GM12891 (cell line): Measurements from ENCODE around the gene SFN.

DNA sequence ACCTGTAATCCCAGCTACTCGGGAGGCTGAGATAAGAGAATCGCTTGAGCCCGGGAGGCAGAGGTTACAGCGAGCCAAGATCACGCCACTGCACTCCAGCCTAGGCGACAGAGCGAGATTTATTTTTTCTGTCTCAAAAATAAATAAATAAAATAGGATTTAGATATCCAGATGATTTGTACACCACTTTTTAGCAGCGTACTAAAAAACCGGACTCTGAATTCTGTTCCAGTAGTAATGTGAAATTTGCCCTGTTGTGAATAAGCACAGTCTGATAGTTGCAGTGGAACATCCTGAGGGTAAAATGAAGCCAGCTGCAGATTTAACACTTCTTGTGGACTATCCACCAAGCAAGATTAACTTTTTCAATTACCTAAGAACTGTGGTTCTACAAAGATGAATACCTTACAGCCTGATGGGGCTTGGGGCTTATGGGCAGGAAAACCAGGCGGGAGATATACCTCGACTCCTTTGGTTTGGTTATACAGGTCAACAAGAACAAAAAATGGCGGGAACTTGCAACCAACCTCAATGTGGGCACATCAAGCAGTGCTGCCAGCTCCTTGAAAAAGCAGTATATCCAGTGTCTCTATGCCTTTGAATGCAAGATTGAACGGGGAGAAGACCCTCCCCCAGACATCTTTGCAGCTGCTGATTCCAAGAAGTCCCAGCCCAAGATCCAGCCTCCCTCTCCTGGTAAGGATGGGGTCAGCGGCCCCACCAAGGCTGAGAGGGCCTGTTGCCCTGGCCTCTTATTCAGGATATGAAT is 16.9 kb upstream of the PIGV start:
- RRBS, result no CpG with 5 or more reads among the region's 14 CpGs

DNA sequence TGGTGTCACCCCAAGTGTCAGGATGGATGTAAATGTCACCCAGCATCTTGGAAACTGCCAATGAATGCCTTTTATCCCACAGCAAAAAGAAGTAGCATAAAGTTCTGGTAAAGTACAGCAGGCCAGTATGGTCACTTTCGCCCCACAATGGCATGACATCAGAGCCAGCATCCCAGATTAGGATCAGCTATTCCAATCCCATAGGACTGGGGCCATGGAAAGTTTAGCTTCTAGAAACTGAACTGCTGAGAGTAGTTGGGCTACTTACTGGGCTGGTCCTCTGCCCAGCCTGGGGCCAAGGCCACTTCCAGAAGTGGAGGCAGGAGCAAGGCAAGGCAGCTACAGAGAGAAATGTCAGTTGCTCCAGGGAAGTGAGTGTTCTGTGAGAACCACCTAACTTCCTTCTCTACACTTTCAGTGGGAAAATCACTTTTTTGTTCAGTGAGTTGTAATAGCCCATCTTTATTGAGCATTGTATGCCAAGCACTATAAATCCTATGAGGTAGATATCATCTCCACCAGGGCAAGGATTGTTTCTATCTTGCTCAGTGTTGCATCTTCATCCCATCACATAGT is 3.1 kb upstream of the PIGV start:
- RRBS, result no CpG with 5 or more reads among the region's 1 CpG

DNA sequence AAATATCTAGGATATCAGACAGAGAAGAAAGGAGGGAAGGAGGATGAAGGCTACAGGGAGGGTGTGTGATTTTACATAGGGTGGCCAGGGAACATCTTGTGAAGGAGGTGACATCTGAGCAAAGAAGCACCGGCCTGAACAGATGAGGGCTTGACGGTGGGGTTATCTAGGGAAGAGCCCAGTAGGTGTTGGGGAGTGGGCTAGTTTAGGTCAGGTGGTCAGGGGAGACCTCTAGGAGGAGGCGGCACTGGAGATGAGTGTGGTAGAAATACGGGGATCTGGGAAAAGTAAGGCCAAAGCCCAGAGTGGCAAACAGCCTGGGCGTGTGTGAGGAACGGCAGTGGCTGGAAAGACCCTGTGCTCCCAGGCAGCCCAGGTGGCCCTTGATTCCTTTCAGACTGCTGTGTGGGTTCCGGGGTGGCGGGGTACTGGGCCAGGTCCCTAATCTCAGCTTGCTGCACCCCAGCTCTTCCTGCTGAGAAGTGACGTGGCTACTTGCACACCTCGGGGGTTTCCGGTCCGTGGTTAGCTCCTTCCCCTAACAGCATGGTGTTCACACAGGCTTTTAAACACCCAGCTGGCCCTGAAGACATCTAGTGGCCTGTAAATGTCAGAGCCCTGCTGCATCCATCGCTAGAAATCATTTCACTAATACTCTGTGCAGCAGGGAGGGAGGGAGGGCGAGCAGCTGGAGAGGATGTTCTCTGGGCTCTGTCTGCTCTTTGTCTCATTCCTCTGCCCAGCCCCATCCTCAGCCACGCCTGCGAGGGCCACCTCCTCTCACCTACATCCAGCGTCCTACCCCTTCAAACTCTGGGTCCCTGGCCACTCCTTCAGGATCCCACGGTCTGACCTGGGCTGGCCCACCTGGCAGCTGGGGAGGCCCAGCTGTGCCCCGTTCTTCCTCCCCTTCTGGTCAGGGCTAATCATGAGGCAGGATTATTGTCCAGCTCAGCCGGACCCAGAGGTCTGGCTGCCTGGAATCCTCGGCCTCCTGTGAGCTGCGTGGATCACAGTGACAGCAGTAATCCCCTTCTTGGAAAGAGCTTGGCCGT is 7.1 kb downstream of the ZDHHC18 start:
- RRBS, result no CpG with 5 or more reads among the region's 23 CpGs

- RRBS, result no CpG with 5 or more reads among the region's 14 CpGs
These were observed 11.7 kb upstream of the SFN start for GRCh38 chr1:26851000-26851799.

- RRBS, result no CpG with 5 or more reads among the region's 5 CpGs
These were observed 8.8 kb upstream of the SFN start for GRCh38 chr1:26854007-26854746.

GRCh38 chr1:26855471-26856103 is 7.4 kb upstream of the SFN start:
- RRBS, result no CpG with 5 or more reads among the region's 5 CpGs

GRCh38 chr1:26856946-26857934 is 5.7 kb upstream of the SFN start:
- RRBS, result 71% methylated on average over 4 of the region's 14 CpGs

- RRBS, result no CpG with 5 or more reads among the region's 13 CpGs
These were observed at the start of gene SFN for GRCh38 chr1:26863098-26863402. TSS of gene SFN (plus strand) at chr1:26863149.

DNA sequence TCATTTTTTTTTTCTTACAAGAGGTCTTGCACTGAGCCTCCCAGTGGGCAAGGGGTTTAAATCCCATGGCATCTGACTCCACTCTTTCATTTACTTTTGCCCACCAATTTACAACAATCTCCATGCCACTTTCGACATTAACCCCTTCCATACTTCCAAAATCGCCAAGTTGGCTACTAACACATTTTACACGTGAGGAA is 894 bp downstream of the GPN2 start:
- RRBS, result no CpG with 5 or more reads among the region's 3 CpGs

DNA sequence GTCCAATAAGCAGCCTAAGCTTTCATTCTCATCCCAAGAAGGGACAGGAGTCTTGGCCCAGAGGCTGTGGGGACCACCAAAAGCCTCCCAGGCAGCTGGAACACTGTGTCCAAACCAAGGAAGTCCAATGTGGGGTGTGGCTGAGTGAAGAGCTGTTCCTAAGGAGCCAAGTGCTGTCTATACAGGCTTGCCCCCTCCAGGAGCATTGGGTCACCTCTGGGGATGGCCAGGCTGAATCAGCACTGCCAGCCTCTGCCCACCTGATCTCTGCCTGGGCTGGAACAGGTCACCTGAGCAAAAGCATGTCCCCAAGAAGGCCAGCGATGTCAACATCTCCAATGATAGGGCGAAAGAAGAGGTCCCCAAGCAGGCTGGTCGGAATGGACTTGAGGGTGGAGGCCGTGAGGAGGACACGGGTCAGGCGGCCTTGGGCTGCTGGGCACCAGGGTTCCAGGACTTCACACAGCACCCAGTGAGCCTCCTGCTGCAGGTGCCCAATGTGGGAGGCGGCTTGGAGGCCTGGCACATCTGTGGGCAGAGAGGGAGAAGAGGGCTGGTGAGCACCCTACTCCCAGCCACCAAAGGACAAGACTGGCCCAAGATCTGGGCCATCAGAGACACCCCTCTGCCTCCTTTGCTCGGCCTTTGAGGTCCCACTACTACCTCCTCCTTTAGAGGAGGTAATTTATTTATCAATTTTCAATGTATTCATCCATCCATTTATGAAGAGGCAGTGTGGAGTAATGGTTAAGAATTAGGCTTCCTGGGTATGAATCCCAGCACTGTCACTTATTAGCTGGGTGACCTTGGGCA is 2.0 kb downstream of the NR0B2 start:
- RRBS, result no CpG with 5 or more reads among the region's 8 CpGs

- RRBS, result no CpG with 5 or more reads among the region's 10 CpGs
These were observed 19.0 kb downstream of the KDF1 start for GRCh38 chr1:26941247-26941783.

- RRBS, result no CpG with 5 or more reads among the region's 9 CpGs
These were observed 46.4 kb upstream of the TENT5B start for GRCh38 chr1:27059072-27059487.

DNA sequence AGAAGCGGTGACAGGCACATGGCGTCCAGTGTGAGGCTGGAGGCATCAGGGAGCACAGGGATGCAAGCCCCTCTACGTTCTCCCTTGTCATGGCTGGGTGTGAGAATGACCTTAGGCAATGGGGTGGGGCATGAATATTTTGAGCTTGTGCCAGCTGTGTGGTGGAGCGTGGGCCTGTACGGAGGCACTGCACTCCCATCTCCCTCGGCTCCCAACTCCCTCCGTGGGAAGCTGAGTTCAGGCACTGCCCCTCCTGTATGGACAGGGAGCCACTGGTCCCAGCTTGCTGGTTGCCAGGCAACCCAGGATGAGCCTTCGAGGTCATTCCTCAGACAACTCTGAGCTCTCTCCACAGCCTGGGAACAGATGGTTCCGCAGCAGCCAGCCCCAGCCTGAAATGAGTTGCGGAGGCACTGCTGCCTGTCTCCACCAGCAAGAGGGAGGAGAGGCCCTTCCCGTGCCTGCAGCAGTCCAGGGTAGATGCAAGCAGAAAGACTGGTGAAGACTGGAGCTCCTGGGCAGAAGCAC is 58.3 kb upstream of the TENT5B start:
- RRBS, result no CpG with 5 or more reads among the region's 11 CpGs

GRCh38 chr1:27357194-27357982 is 9.4 kb downstream of the MAP3K6 start:
- RRBS, result 20% methylated on average over 15 of the region's 44 CpGs

GRCh38 chr1:27358353-27358968 is 8.3 kb downstream of the MAP3K6 start:
- RRBS, result no CpG with 5 or more reads among the region's 19 CpGs

DNA sequence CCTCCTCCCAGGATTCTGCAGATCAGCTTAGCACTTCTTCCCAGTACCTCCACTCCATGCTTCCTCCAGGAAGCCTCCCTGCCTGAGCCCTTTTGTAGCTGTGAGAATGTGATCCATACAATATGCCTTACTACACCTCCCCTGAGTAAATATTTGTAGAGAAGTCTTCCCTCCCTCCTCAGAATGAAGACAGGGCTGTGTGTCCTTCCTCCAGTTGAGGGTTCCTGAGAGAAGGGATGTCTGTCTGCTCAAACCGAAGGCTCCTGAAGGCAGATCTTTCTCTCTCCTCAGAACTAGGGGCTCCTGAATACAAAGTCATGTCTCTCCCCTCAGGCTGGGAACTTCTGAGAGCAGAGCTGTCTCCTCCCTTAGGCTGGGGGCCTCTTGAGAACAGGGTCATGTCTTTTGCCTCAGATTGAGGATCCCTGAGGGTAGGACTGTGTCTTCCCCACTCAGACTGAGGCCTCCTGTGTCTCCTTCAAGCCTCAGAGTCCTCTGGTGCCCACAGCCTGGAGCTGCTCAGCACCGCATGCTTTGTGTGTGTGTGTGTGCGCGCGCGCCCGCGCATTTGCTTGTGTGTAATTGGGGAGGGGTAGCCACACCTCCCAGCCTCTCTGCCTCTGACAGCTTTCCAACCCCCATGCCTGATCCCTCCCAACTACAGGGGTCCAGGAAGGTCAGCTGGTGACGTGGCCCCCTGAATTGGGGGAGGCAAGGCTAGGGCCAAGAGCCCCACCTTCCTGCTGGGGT is 6.6 kb downstream of the GPR3 start:
- RRBS, result no CpG with 5 or more reads among the region's 9 CpGs

DNA sequence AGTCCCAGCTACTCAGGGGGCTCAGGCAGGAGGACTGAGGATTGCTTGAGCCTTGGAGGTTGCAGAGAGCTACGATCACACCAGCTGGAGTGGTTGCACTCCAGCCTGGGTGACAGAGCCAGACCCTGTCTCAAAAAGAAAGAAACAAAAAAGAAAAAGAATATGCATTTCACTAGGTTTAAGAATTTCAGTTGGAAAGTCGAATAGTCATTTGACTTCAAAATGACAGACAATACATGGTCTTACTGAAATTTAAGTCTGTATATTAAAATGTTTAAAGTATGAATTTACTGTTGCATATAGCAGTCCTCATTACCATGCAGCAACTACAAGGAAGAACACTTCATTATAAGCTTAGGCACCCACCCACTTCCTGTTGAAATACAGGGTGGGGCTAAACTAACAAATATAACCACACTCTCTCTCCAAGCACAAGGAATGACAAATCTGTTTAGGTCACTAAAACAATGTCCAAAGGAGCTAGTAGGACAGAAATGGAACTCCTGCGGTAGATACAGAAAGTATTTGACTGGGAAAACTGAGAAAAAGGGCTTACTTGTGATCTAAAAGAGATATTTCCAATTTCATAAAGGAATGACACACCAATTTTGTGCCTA is 44.0 kb downstream of the GPR3 start:
- RRBS, result no CpG with 5 or more reads among the region's 3 CpGs

DNA sequence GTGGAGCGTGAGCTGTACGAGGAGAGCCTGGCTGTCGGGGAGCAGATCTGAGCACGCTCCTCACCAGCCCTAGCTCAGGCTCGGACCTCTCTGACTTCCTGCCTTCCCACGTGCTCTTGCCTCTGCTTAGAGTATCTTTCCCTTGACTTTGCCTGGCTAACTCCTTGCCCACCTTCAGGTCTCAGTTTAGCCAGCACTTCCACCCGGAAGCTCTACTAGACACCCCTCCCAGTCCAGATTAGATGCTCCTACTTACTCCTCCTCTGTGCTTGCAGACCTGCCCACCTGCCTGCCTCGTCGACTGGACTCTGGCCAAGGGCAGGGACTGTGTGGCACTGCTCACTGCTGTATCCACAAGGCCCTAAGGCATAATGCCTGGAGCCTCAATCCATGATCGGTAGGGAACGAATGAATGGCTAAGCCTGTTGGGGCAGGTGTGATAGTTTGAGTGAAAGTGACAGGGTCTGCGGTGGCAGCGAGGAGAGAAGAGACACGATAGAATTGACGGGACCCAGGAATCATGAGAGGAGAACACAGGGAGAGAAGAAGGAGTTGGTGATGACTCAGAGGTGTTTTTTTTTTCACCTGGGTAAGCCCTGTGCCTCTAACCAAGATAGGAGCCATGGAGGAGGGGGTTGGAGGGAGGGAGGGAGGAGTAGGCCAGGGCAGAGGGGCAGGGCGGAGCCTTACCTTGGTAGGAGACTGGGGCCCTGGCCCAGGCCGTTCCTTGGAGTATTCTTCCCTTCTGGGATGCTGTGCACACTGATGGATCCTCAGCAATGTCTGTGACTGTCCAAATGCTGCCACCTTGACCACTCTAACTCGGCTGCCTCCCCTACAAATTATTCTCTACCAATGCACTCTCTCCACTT is 28.3 kb upstream of the WASF2 start:
- RRBS, result no CpG with 5 or more reads among the region's 18 CpGs

DNA sequence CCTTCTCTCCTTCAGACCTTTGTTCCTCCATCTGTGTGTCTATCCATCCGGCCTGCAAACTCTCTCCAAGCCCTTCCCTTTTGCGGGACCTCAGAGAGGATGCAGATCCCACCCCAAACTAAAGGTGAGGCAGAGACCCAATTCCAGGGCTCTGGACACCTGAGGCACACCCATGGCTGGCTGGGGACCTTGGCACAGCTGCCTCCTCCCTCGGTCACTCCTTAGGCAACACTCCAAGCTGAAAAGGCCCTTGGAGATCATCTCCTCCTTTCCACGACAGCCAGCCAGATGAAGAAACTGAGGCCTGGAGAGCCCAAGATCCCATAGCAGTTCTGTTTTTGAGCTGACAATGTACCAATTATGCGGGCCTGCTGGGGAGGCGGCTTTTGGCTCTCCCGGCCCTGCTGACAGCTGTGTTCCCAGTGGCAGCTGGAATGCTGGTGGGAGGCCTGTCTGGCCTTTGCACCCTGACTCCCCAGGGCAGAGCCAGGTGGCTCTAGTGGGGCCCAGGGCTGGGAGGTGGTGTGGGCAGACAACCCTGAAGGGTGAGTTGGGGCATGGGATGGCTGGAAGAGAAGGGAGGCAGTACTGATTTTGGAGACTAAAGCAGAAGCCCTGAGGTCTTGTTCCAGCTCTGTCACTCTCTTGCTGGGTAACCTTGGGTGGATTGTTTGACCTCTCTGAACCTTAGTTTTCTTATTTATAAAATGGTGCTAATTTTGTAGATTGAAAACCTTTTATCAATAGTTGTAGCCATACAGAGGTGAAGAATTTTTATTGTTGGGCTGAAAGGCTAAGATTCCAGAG is 30.7 kb upstream of the WASF2 start:
- RRBS, result no CpG with 5 or more reads among the region's 7 CpGs

GRCh38 chr1:27522141-27523023 is 32.4 kb upstream of the WASF2 start:
- RRBS, result no CpG with 5 or more reads among the region's 27 CpGs